Measurements from ENCODE around the genes ZDHHC22 and TMEM63C.

GRCh38 chr14:76968615-76969159 is 59.8 kb downstream of the IRF2BPL start:
- RRBS, result no CpG with 5 or more reads among the region's 16 CpGs

GRCh38 chr14:76976127-76976815 is 52.2 kb downstream of the IRF2BPL start:
- RRBS, result no CpG with 5 or more reads among the region's 8 CpGs

DNA sequence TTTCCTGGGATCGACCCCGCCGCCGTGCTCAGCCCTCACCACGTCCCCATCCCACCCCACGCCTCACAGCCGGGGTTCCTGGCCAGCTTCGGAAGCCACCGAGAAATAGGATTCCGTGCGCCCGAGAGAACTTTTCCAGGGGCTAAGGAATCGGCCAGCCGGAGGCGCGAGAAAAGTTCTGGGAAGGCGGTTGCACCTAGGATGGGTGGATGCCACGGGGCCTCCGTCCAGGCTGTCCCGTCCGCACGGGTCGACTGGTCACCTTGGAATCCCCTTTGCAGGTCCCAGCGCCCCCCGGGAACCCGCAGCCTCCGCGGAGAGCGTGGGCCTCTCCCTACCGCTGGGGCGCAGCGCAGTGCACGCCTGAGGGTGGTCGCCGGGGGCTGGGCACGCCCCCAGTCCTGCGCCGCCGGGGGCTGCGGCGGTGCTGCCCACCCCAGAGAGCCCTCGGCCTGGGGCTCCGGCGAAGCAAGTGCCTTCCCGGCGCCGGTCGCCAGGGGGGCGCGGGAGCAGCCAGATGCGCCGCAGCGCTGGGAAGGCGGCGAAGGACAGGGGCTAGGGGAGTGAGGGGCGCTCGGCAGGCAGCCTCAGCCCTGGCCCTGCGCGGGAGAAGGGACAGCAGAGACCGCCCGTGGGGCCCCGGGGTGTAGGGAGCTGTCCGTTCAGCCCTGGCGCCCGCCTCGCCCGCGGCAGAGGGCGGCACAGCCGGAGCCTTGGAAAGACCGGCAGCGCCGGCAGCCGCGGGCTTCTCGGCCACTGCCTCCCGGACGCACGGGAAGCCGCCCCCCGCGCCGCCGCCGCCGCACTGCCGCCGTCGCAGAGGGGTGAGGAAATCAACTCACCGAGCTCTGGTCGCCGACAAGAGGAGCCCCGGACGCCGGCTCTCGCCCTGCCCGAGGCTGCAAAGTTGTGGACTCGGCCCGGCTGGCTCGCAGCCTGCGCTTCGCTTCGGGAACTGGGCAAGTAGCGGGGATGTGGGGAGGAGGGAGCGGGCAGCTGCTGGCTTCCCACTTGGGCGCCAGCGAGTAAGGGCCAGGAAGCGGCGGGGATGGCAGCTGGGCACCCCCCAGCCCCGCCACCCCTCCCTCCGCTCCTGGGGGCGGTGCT is at the start of gene ZDHHC22:
Gene ZDHHC22, minus strand, starts transcription at position 1,031 of the 1,107 bp plus-strand sequence.
- RRBS, result 2% methylated on average over 47 of the region's 112 CpGs

GRCh38 chr14:77181277-77182449 is at the start of gene TMEM63C:
TSS of gene TMEM63C (plus strand) at chr14:77181798.
- RRBS, result 7% methylated on average over 14 of the region's 52 CpGs

- RRBS, result 67% methylated on average over 3 of the region's 8 CpGs
Measured at GRCh38 chr14:77607818-77608367, 8.5 kb downstream of the SPTLC2 start.

GRCh38 chr14:77763858-77764339 is 2.9 kb upstream of the SNW1 start:
- RRBS, result no CpG with 5 or more reads among the region's 2 CpGs

- RRBS, result no CpG with 5 or more reads among the region's 8 CpGs
Measured at GRCh38 chr14:77979599-77980100, 179.7 kb downstream of the ADCK1 start.

DNA sequence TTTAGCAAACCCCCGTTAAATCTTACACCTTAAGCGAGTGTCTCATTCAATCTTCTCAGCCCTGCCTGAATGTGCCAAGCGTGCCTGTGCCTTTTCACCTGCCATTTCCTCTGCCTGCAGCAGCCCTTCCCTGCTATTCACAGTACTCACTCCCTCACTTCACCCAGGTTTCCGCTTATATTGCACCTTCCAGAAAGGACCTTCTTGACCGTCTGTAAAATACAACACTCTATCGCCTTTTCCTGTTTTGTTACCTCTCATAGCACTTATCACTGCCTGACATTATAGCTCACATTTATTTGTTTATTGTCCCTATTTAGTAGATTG is 505.8 kb downstream of the DIO2 start:
- RRBS, result no CpG with 5 or more reads among the region's 6 CpGs

- RRBS, result 94% methylated on average over 4 of the region's 46 CpGs
Measured at GRCh38 chr14:79861340-79862544, 349.6 kb downstream of the DIO2 start.

DNA sequence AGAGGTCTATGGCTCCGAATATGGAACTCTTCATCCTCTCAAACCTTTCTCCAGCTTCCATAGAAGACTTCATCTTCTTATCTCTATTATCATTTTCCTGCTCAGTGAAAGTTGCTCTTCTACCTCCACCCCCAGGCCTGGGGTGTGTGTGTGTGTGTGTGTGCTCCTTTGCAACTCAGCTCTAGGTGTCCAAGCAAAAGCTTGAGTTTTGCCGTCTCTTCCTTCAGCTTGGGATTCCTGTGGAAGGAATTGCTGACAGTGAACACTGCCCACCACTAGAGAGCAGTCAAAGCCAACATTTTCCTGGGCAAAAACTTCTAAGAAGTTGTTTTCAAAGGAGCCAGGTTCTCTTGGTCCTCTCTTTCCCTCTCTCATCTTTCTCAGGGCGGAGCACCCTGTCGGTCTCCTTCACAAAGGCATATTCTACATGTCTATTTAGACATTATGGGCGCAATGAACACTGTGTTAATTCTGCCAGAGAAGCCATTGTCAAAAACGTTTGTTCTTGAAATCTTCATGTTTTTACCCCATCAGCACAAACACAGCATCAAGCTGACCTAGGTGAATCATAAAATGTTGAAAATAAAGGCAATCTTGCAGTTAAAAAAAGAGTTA is 155.1 kb downstream of the DIO2 start:
- RRBS, result no CpG with 5 or more reads among the region's 6 CpGs

DNA sequence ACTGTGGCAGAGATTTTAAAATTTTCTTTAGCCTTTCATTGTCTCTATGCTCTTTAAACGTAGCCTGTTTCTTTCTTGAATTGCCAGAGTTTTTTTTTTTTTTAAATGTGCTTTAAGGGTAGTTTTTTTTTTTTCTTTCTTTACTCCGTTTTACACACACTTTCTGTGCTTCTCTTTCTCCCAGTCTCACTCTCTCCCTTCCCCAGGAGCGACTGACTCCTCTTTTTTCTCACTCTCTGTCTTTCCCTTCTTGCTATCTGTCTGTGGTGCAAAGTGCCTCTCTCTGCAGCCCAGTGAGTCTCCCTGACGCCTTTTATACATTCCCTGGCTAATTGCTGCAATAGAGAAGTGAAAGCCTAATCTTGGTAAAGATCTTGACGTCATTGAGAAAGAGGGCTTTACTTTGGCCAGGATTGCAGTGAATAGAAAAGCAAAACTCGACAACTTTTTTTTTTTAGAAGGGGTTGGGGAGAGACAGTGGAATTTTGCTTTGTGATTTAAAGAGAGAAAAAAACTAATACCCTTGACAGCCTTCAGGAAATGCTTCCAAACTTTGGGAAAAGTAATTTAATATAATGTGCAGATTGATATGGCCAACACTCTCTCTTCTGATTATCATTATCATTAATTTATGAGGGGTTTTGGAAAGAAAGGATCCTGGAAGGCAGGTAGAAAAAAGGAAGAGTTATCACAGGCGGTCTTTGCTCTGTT is 743 bp upstream of the DIO2 start:
- RRBS, result no CpG with 5 or more reads among the region's 7 CpGs

DNA sequence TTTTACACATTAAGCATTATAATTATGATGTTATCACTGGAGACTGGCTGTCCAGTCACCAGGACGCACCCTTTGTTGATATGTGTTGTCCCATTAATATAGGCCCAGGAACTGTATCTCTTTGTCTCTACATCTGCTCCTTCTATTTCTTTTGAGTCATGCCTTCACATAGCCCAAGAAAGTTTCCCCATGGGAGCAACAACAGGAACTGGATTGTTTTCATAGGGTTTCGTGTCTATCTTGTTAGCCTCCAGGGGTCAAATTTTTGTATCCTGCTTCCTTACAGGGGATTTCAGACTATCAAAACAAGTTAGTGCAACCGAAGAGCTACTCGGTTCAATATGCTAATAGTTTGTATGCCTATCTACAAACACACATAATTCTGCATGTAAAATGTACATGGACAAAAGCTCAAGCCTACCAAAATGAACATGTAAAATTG is 99.7 kb upstream of the DIO2 start:
- RRBS, result no CpG with 5 or more reads among the region's 4 CpGs

DNA sequence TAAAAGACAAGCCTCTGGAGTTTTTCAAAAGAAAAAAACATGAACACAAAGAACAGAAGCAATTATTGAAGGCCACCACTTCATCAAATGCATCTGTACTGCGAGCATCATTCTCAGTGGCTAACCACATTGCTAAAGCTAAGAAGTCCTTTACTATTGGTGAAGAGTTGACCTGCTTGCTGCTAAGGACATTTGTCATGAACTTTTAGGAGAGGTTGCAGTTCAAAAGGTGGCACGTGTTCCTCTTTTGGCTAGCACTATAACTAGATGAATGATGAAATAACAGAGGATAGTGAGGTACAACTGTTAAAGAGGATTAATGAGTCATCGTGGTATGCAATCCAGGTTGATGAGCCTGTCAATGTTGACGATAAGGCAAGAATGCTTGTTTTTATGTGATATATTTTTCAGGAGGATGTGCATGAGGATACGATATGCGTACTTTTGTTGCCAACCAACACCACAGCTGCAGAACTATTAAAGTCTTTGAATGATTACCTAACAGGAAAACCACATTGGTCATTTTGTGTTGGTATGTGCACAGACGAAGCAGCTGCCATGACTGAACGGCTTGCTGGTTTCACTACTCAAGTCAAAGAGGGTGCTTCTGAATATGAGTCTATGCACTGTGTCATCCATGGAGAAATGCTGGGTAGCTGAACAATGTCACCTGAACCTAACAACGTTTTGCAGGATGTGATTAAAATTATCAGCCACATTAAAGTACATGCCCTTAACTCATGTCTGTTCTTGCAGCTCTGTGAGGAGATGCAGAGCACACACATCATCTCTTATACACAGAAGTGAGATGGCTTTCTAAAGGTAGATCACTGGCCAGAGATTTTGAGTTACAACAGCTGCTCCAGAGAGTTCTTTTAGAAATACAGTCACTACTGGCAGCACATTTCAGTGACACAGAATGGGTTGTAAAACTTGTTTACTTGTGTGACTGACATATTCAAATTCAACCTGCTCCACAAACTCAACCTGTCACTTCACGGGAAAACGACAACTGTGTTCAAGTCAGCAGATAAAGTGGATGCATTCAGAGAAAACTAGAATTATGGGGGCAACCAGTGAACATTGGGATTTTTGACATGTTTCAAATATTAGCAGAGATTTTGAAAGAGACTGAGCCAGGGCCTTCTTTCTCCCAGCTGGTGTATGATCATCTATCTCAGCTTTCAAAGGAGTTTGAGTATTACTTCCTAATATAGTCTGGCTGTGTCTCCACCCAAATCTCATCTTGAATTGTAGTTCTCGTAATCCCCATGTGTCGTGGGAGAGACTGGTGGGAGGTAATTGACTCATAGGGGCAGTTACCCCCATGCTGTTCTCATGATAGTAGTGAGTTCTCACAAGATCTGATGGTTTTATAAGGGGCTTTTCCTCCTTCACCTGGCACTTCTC is 10.3 kb downstream of the CEP128 start:
- RRBS, result no CpG with 5 or more reads among the region's 13 CpGs

DNA sequence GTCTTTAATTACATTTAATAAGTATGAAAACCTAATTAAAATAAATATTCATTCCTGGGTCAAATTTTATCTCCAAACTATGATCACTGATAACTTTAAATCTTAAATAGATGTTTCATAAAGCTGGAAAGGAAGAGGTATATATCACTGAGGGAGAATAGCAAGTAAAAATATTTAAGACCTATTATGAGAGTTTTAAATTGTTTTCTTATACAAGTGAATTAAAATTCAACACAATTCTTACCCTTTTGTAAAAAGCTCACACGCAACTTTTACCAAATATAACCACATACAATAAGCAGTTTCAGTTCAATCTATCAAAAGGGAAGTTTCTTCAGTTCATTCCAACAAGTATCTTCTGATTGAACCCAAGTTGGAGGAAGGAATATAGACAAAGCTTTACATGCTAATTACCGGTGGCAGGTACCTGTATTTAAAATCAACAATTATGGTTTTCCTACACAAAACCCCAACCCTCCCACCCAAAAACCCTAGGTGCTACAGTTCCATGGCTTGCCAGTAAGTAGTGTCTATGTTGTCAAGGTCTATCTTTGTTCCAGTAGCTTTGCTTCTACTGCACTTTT is 41.1 kb downstream of the GTF2A1 start:
- RRBS, result no CpG with 5 or more reads among the region's 2 CpGs

- RRBS, result 2% methylated on average over 10 of the region's 65 CpGs
Measured at GRCh38 chr14:81221012-81221632, 363 bp upstream of the GTF2A1 start.

- RRBS, result no CpG with 5 or more reads among the region's 2 CpGs
Measured at GRCh38 chr14:81269346-81269720, 48.6 kb upstream of the GTF2A1 start.

- RRBS, result no CpG with 5 or more reads among the region's 2 CpGs
Measured at GRCh38 chr14:81529398-81529859, 4.2 kb downstream of the SEL1L start.

DNA sequence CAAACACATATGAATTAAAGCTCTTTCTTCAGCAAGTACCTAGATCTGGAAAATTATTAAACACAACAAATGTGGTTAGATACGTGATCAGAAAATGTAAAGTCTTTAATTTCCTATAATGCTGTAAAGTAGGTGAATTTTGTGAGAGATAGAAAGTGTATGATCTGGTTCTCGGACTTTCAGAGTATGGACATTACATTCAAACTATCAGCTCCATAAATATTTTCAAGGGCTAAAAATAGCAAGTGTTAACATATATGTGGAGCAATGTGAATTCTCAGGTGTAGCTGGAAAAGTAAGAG is 1367.3 kb upstream of the SEL1L start:
- RRBS, result no CpG with 5 or more reads among the region's 2 CpGs

GRCh38 chr14:83639257-83640113 is 1890.5 kb upstream of the FLRT2 start:
- RRBS, result no CpG with 5 or more reads among the region's 31 CpGs